CMK (cell line): ENCODE results near the genes MTHFS and CFAP161.

DNA sequence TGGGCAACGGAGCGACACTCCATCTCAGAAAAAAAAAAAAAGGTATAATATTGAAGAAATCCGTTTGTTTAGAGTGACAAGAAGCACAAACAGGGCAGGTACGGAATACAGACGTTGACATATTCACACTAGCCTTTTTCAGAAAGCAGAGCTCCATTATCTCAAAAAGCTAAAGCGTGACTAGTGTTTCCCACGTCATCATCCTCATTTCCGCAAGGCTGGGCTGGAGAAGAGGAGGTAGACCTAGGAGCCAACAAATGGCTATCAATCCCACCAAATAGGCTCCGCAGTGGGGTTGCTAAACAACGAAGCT is 647 bp upstream of the MORF4L1 start:
- RRBS, result no CpG with 5 or more reads among the region's 10 CpGs

DNA sequence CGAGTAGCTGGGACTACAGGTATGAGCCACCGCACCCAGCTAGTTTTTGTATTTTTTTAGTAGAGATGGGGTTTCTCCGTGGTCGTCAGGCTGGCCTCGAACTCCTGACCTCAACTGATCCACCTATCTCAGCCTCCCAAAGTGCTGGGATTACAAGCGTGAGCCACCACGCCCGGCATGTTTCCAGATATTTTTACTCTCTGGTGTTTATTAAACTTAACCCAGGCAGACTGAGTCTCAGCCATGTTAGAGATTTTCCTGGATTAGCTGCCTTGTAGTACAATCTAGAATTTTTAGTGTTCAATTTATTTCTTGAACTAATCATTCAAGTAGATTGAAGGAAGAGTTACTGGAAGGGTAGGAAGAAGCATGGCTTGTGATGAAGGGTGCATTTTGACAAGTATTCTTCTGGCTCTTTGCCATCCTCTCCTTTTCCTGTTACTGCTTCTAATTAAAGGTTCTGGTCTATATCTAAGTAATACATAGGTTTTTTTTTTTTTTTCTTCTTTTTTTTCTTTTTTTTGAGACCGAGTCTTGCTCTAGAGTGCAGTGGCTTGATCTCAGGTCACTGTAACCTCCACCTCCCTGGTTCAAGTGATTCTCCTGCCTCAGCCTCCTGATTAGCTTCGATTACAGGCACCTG is 27.8 kb downstream of the MORF4L1 start:
- RRBS, result no CpG with 5 or more reads among the region's 10 CpGs

DNA sequence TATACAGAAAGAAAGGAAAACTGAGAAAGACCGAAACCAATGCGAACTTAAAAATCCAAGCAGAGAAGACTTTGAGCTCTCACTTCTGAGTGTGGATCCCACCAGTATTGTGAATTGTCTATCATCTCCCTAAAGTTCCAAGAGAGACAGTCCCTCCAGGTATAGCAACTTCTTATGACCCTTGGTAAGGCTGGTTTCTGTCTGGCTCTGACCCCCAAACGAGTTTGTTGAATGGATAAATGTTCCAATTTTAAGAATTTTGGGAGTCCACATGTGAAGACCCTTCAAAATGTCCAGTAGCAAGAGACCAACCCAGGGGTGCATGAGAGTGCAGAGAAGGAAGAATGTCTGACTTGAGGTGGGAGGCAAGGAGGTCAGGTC is 53.7 kb downstream of the RASGRF1 start:
- RRBS, result no CpG with 5 or more reads among the region's 3 CpGs

DNA sequence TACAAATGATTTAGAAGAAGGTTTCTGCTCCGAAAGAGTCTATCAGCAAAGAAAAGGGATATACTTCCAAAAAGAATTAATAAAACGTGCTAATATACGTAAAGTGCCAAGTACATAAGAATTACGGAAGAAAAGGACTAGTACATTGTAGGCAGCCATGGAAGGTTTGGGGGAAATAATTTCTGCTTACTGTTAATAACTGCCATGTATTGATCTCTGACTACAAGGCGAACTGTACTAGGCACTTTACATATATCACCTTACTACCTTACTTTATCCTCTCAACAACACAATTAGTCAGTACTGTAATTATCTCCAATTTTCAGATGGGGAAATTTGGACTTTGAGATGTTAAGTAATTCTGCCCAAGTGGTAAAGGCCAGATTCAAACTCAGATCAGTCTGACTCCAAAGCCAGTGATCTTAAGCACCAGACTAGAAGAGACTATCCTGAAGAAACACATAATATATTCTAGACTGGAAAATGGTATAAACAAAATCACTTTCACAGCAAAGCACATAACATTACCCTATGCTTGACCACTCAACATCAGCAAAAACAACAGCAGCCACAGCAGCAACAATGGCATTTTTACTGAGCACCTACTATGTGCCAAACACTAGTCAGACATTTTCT is 13.3 kb downstream of the MTHFS start:
- RRBS, result no CpG with 5 or more reads among the region's 5 CpGs

DNA sequence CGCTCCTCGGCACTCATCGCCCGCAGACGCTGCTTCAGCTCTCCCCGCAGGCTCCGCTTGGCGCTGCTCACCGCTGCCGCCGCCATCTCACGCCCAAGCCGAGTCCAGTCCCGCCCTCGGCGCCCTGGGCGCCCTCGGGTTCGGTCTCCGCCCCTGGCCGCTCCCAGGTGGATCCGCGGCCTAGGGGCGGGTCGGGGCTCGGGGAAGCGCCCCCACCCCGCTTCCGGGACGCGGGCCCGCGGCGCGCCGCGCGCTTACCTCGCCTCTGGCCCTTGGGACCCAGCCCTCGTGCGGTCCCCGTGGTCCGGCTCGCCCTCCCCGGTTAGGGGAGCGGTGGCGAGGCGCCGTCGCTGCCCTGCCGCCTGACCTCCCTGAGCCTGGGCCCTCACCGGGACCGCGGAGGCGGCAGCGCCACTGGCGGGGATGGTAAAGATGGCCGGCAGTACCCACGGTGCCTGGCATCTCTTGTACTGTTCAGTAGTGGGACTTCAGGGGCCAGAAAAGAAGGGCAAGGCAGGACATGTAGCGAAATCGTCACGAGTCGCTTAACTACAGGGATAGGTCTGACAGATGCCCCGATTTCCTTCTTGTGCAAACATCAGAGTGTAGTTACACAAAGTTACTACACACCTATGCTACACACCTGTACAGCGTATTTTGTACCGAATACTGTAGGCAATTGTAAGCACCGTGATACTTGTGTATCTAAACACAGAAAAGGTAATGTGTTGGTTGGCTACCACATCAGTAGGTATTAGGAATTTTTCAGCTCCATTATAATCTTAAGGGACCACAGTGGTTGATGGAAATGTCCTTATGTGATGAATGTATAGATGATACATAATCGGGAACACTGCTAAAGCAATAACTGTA is at the start of gene MTHFS:
TSS of gene MTHFS (minus strand) at position 112 of the 873 bp plus-strand sequence.
- RRBS, result 2% methylated on average over 28 of the region's 68 CpGs

- RRBS, result no CpG with 5 or more reads among the region's 2 CpGs
Observed at GRCh38 chr15:79970076-79970659, 828 bp downstream of the BCL2A1 start.

GRCh38 chr15:79973496-79974102 is 2.6 kb upstream of the BCL2A1 start:
- RRBS, result no CpG with 5 or more reads among the region's 8 CpGs

DNA sequence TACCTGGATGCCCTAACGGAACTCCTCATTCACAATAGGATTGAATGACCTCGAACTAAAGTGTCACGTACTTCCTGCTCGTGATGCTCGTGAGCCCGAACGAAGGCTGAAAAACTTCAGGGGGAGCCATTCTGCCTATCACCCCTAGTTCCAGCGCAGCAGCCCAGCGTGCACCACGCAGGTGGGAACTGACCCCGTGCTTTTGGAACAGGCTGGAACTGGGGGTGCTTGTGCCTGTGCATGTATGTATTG is 745 bp upstream of the ZFAND6 start:
- RRBS, result no CpG with 5 or more reads among the region's 11 CpGs

GRCh38 chr15:80083747-80084615 is 24.5 kb downstream of the ZFAND6 start:
- RRBS, result no CpG with 5 or more reads among the region's 10 CpGs

GRCh38 chr15:80160427-80161114 is 7.8 kb downstream of the FAH start:
- RRBS, result no CpG with 5 or more reads among the region's 9 CpGs

- RRBS, result no CpG with 5 or more reads among the region's 7 CpGs
Observed at GRCh38 chr15:80163044-80163843, 10.4 kb downstream of the FAH start.

DNA sequence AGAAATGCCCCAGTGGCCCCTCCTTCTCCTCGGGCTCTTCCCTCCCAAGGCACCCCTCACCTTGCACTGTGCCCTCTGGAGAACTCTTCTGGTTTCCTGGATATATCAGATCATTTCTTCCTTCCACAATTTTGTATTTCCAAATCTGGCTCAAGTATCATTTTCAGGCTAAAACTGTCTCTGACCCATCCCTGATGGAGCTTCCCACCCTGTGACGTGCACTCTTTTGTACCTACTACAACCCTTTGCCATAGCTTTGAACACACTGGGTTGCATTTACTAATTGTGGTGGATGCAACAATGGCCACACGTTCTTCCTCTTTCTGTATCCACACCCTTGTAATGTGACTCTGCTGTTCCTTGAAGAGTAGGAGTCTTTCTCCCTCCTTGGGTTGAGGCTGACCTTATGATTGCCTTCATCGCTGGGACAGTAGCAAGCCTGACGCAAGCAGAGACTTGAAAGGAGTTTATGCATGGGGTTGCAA is 60.9 kb upstream of the ARNT2 start:
- RRBS, result no CpG with 5 or more reads among the region's 5 CpGs

- RRBS, result no CpG with 5 or more reads among the region's 6 CpGs
Observed at GRCh38 chr15:80697329-80698032, 2.4 kb downstream of the ABHD17C start.

DNA sequence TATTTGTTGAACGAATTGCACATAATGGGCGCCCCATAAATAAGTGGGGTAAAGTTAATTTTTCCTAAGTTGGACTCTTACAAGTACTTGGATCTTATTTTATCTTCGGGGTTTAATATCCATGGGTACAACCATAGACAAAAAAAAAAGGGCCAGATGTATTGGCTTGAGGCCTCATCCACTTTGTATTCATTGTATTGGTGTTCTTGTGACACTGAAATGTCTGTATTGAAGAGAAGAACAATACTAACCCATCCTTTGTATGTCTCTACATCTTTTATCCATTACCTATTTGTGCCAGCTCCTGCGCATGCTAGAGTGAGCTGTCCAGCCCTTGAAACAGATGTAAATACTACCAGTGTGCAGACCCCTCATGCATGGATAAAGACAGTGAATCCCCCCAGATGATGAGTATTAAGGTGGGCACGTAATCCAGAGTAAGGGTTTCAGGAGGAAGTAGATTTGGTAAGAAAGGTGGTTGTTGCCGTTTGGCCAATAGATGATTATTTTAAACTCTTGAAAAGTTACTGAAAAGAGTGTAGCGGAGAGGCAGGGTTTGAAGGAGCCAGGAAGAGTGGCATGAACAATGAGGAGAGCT is 4.3 kb downstream of the ABHD17C start:
- RRBS, result no CpG with 5 or more reads among the region's 7 CpGs

- RRBS, result no CpG with 5 or more reads among the region's 1 CpG
Observed at GRCh38 chr15:80705425-80706012, 10.4 kb downstream of the ABHD17C start.

GRCh38 chr15:81001257-81002303 is 857 bp downstream of the TLNRD1 start:
- RRBS, result 28% methylated on average over 73 of the region's 137 CpGs

DNA sequence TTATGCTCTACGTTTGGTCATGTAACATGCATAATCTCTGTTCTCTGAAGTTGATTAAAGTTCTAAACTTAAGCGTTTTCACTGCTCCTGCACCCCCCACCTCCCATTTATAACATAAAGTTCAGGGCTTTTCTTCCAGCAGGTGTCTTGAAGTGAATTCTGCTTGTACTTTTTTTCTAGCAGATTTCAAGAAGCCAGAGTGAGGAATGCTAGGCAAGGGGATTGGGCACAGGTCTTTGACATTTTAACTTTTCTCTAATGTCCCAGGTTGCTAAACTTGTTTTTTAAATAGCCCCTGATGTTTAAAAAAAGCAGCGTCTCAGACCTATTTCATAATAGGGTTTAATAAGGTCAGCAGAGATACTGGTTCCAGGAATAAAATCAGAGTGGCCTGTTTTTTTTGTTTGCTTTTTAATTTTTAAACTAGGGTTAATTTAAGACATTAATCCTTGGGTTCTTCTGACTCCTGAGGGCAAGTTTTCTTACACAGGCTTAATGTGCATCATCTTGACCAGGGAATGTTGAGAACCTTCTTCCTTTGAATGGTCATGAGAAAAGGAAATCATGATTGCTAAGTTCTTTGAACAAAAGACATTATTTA is 5.1 kb downstream of the TLNRD1 start:
- RRBS, result no CpG with 5 or more reads among the region's 3 CpGs

GRCh38 chr15:81024163-81024885 is 23.6 kb downstream of the TLNRD1 start:
- RRBS, result no CpG with 5 or more reads among the region's 11 CpGs

DNA sequence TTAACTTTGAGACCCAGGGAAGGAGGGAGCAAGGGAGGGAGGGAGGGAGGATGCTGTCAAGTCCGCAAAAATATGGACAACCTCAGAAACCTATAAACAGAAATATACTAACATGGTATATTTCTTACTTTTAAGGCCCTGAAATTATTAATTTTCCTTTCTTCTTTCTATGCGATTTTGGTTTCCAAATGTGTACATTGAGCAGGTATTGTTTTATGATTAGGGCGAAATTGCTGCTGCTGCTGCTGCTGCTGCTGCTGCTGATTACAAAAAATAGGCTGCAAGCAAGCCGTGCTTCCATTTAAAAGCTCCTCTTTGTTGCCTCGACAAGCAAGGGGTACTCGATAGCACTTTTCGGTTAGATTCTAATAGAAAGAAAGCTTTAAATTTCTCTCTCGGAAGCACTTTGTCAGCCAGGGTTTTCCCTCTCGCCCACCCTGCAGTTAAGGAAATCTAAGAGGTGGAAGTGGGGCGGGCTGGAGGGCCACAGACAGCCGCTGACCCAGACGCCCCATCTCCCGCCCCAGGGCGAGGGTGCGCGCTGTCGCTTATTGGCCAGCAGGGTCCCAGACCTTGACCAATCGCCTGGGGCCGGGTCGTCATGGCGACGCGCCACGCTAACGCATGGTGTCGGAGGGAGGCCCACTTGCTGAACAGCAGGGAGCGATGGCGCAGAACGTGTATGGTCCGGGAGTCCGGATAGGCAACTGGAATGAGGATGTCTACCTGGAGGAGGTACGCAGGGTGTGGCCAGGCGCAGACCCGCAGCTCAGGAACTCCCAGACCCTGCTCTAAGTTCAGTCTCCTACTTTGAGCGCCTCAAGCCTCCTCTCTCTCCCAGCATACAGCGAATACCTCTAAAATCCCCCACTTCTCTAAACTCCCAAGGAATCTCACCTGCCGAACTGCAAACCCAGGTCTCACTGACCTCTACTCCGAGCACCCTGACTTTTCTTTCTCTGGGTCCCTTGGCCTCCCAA is at the start of gene CFAP161:
TSS of gene CFAP161 (plus strand) at position 607 of the 980 bp plus-strand sequence.
- RRBS, result 98% methylated on average over 11 of the region's 38 CpGs